SEM (cell line): Measurements from ENCODE around the gene PLEKHG7.

GRCh38 chr12:92185176-92185673 is 39.6 kb upstream of the BTG1 start:
- PRO-cap = no peak

GRCh38 chr12:92288328-92289033 is 142.8 kb upstream of the BTG1 start:
- PRO-cap = no peak

DNA sequence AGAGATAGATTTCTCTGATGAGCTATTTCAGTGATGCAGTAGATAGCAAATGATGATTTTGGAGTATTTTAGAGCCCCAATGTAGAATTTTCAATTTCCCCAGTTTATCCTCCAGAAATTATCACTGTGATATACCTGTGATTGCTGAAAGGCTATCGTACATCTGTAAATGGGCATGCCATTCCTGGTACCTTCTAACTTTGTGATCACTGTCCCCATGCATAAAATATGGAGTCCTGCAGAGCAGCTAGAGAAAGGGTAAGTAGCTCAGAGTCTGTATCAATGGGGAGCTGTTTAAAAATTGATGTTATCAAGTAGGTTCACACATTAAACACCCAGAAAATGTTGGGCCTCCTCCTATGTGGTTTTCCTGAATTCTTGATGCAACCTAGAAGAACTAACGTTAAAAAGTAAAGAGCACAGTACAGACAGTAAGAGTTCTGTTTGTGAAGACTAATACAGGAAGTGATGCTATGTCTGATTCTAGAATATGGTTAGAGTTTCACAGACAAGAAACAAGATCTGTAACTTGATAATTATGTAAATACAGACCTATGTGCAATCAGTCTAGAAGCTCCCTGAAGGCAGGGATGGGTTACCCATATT is 214.7 kb upstream of the BTG1 start:
- PRO-cap = no peak

DNA sequence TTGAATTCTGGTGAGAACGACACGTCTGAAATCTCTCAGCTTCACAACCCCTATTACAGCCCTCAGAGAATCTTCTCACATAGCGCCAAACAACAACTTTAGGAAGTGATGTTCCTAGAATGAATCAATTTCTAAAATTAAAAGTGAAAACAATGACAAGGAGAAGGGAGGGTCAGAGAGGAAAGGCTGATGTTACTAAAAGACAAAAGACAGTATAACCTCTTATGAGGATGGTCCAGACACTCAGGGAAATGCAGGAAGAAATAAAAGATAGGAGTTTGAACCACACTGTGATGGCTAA is 270.8 kb upstream of the BTG1 start:
- PRO-cap = no peak

DNA sequence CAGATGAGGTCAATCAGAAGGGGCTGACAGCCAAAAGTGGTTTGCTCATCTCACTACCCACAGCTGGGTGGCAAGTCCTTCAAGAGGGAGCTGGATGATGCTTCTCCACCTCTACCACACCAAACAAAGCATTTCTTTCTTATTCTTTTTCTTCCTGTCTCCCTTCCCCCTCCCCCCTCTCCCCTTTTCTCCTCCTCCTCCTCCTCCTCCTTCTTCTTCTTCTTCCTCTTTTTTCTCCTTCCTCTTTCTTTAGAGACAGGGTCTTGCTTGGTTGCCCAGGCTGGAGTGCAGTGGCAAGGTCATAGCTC is 268.1 kb upstream of the PLEKHG7 start:
- PRO-cap = no peak

- PRO-cap = no peak
These were observed 265.4 kb upstream of the PLEKHG7 start for GRCh38 chr12:92437348-92437903.

DNA sequence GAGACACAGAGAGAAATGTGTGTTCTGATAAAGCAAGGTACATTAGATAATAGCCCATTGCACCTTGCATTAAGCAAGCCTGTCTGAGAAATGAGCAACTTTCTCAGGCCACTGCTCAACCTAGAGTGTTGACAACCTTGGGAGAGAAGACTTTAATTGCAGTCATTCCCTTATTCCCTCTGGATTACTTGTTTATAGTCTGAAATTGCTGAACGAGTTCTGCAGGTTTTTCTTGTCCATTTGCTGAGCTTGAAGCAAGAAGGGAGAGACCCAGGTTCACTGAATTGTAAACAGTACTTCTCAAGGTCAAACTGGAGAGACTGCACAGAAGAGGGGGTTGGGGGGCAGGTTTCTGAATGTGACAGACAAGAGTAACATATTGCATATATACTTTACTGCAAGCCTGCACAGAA is 159.4 kb upstream of the PLEKHG7 start:
- PRO-cap = no peak

DNA sequence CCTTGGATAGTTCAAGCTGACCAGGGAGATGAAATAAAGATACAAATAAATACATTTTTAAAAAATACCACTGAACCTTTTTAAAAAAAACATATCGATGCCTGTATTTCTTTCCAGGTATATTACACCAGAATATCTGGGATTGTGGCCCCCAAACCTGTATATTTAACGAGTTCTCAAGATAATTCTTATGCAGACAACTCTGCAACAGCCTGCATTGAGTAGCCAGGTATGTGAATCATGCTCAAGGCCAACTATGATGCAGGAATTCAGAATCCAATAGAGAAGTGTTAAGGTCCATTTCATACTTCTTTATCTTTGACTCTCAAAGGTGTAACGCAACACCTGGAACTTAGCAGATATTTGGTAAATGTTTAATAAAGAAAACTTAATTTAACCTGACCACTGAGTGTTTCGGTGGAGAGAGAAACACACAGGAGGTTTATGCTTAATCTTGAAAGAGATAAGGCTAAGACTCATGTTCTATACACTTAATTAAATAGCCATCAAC is 156.6 kb upstream of the PLEKHG7 start:
- PRO-cap = no peak

- PRO-cap = no peak
These were observed at the start of gene PLEKHG7 for GRCh38 chr12:92702535-92703475. PLEKHG7 (plus strand) TSS chr12:92702989.

DNA sequence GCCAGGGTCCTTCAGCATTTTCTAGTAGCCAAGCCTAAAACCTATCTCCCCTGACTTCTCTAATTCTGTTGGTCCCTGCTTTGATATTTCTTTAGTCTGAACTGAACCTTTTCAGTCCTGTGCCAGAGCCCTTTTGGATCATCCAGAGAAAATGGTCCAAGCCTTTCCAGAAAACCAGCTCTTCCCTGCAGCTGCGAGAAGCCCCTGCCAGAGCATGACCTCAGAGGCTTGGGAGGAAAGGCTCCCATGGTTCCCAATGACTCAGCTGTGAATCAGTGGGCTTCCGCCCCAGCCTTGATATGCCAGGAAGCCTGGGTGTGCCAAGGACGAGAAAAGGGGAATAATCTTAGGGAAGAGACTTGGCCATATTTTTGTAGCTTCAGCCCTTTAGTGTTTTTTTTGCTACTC is 43.3 kb downstream of the PLEKHG7 start:
- PRO-cap = no peak

DNA sequence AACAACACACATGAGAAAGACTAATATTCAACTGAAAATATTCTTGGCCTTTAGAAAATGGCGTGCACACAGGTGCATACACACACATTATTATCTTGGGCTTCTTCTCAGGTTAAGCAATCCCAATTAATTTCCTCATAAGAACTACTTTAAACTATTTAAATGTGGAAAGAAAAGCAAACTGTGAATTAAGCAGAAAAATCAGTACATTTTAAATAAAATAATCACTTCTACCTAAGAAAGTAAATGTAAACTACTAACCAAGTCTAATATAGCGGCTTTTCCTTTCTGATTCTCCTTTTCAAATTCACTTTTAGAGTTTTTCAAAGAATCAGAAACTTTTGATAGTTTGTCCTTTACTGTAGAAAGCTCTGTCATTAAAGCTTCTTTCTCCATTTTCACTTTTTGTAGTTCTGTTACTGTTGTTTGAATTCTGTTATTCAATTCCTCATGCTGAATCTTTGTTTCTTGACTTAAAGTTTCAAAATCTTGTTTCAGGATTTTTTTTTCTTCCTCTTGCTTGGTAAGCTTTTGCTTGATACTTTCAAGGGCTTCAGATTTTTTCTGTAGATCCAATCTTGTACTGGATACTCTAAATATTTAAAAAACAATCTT is 99.5 kb downstream of the PLEKHG7 start:
- PRO-cap = no peak

DNA sequence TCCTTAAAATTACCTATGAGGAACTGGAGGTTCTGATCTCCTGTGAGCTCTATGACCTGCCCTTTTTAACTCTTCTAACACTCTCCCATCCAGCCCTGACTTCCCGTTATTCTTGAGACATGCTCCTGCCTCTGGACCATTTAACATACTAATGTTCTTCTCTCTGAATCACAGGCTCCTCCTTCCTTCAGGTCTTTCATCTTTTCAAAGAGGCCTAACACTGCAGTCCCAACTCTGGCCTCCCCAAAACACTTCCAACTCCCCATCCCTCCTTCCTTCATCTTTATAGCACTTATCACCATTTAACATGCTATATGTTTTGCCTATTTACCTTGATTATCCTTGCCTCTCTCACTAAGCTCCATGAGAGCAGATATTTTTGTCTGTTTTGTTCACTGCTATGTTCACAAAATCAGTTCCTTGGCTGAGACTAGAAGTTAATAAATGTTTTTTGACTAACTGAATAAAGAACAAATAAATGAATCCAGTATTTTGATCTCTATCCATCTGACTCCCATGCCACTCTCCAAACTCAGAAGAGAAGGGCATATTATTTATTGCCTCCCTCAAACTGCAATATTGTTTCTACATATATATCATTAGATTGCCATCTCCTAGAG is 104.5 kb downstream of the EEA1 start:
- PRO-cap = no peak

GRCh38 chr12:92827915-92828429 is 101.1 kb downstream of the EEA1 start:
- PRO-cap = no peak

DNA sequence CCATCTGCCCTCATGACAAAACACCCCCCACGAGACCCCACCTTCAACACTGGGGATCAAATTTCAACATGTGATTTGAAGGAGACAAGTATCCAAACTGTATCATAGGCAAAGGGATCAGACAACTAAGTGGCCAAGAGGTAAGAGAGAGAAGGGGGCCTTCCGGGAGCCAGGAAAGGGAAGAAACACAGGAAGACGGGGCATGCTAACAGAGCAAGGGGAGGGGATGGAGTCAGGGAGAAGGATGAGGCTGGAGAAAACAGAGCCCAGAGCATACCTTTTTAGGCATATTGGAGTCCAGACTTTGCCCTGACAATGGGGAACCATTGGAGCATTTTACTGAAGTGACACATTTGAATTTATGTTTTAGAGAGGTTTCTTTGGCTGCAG is 204.4 kb upstream of the NUDT4 start:
- PRO-cap = no peak

DNA sequence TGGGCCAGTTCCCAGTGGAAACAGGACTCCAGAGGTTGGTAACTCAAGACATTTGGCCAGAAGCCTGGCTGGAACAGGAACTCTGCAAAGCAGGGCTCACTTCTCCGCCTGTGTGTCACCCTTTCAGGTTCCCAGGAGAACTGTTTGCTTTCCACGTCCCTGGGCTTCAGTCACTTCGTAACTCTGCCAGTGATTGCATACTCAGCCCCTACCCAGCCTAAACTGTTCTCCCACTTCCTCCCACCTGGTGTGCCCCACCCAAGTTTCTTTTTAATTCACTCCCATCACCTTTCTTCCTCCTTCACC is 7.1 kb upstream of the UBE2N start:
- PRO-cap = no peak

GRCh38 chr12:93538292-93538597 is 34.2 kb upstream of the SOCS2 start:
- PRO-cap = no peak

- PRO-cap = no peak
These were observed 5.5 kb upstream of the SOCS2 start for GRCh38 chr12:93566814-93567492.

- PRO-cap = no peak
These were observed 14.0 kb upstream of the CRADD start for GRCh38 chr12:93662920-93663829.

DNA sequence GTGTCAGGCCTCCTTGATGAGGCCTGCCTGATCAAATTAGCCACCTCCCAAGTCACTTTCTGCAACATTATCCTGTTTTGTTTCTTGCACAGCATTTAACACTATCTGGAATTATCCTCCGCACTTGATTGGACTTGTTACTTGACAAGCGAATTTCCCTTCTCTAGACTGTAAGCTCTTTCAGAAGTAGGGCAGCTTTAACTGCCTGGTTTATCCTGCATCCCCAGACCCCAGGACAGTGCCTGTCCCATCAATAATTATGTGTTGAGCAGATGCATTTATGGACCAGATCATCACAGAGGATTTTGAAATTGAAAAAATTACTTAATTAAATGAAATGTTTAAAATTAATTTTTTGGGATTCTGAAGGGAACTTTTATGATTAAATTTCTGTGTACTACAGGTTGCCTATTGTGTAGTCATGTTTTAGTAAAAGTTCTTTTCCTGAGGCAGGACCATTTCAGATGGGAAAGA is 27.8 kb downstream of the CRADD start:
- PRO-cap = no peak

- PRO-cap = no peak
These were observed 126.3 kb downstream of the CRADD start for GRCh38 chr12:93803294-93804005.